ENCODE results near the genes IGSF3 and GDAP2.

- PRO-cap, 2 experiments = no peak in any of the 2 experiments
Measured at GRCh38 chr1:116167625-116168295, 56.6 kb downstream of the MAB21L3 start.

DNA sequence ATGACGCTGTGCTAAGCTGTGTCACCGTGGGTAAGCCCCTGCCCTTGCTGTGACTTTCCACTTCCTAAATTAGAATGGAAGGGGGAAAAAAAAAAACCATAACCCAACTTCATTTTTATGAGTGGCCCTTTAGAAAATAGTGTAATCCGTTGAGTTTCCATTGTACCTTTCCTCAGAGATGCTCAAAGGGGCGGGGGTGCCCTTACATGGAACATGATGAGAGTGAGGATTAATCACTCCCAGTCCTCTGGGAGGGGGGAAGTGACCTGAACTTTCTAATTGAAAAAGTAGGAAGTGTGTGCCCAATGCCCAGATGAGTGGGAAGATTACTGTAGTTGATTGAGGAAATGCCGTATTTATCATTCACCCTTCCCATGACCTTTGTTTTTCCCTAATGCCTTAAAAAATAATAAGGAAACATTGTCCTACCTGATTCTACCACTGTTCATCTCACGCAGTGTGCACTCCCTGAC, 7.8 kb downstream of the ATP1A1 start:
- PRO-cap, 2 experiments = no peak in any of the 2 experiments

DNA sequence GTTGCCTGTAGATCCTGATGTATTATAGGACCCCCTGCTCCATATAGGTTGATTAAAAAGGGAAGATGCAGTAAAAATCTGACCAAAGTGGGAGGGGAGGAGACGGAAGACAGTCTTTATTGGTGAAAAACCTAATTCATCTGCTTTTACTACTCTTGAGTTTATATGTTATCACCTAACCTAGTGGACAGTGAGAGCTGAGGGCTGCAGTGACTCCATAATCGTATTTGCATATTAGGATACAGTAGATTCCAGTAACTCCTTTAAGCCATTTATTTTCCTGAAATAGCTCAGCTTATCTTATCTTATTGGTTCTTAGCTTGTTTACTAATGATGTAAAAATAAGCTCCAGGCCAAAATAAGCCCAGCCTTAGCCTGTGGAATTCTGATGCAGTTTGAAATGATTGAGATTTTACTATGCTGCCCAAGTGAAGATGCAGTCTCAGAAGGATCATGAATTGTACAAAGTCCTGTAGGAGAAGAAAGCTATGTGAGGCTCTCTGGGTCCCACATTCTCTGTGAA, 18.1 kb downstream of the ATP1A1 start:
- PRO-cap, 2 experiments = no peak in any of the 2 experiments

- PRO-cap, 2 experiments = no peak in any of the 2 experiments
Measured at GRCh38 chr1:116393162-116393685, 20.2 kb downstream of the ATP1A1 start.

DNA sequence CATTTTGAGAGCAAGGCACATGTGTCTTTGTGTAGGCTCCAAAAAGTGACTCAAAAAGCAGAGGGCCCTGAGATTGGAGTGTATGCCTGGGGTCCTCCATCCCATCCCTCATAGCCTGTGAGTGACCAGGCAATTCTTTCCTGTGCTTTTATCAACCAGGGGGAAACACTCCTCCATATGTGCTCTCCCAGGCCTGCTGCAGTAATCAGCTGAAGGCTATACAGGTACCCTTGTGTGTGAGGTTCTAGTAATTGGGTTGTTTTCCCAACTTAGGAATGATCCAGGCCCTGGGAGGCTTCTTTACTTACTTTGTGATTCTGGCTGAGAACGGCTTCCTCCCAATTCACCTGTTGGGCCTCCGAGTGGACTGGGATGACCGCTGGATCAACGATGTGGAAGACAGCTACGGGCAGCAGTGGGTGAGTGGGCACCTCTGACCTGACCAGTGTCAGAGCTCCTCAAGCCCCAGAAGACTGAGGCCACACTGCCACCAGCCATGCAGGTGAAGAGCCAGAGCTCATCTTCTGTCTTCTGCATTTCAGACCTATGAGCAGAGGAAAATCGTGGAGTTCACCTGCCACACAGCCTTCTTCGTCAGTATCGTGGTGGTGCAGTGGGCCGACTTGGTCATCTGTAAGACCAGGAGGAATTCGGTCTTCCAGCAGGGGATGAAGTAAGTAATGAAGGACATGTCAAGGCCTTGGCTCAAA, 27.7 kb downstream of the ATP1A1 start:
- PRO-cap, 2 experiments = no peak in any of the 2 experiments

DNA sequence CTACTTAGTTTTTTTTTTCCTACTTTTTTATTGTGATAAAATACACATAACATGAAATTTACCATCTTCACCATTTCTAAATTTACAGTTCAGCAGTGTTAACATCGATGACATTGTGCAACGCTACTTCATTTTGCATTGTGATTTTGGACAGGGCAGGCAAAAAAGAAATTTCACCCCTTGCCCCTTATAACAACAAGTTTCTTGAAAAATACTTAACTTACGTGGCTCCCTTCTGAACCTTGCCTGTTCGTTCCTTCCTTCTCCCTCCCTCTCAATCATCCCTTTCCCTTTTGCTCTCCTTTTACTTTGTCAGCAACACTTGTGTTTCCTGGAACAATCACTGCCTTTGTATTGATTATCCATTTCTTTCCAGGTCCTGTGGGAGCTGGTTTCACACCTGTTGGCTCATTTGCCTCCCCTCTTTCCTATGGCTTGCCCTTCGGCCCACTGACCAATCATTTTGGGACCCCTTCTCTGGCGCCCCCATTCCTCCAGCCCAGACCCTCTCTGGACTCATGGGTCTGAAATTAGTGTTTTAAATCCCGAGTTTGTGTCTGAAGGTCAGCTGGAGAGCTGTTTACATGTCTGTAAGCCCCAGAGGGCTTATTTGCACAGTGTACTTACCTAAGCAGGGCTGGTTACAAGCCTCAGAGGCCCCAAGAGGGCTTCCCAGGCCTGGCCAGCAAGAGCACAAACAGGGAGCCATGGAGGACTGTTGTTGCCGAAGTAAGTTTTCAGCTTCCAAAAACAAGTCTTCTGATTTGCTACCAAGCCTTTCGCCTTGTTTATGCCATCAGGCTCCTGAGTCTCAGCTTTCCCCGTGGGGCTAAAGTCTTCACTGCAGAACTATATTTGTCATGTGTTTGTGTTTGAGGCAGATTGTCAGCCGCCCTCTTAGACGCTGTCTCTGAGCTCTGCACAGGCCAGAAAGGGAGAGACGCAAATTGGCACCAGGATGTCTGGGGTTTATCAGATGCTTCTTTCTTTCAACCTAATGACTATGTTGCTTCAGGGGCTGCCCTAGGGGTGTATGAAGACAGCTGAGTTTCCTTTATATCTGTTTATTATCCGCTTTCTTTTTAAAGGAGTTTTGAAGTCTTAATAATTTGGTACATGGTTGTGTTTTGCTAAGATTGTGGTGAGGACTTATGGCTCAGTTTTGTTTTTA, 92.9 kb downstream of the ATP1A1 start:
- PRO-cap, 2 experiments = no peak in any of the 2 experiments

GRCh38 chr1:116531759-116532529, 38.9 kb downstream of the CD58 start:
- PRO-cap, 2 experiments = no peak in any of the 2 experiments

GRCh38 chr1:116532846-116533846, 37.7 kb downstream of the CD58 start:
- PRO-cap, 2 experiments = no peak in any of the 2 experiments

DNA sequence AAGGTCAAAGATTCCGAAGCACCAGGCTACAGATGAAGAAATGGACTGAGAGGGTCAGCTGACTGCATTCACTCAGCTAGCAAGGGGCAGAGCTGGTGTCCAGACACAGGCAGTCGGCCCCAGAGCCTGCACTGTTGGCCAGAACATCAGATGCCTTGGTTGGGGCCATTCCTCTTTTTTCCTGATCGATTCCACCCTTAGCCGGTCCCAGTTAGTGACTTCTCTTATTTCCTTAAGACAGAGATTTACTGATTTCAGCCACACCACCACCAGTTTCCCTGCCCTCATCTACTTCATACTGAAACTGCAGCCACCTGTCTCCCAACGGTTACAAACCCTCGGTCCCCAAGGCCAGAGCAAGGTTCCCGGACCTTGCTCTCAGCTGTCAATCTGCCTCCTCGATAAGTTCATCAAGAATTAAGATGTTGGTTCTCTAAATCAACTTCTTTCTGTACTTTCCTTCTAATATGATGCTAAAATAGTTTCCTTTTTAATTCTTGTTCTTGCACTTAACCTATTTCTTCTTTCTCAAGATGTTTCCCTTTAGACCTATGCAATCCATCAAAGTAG, 11.4 kb downstream of the CD58 start:
- PRO-cap, 2 experiments = no peak in any of the 2 experiments

- PRO-cap, 2 experiments = no peak in any of the 2 experiments
Measured at GRCh38 chr1:116571780-116572065, 897 bp upstream of the CD58 start.

DNA sequence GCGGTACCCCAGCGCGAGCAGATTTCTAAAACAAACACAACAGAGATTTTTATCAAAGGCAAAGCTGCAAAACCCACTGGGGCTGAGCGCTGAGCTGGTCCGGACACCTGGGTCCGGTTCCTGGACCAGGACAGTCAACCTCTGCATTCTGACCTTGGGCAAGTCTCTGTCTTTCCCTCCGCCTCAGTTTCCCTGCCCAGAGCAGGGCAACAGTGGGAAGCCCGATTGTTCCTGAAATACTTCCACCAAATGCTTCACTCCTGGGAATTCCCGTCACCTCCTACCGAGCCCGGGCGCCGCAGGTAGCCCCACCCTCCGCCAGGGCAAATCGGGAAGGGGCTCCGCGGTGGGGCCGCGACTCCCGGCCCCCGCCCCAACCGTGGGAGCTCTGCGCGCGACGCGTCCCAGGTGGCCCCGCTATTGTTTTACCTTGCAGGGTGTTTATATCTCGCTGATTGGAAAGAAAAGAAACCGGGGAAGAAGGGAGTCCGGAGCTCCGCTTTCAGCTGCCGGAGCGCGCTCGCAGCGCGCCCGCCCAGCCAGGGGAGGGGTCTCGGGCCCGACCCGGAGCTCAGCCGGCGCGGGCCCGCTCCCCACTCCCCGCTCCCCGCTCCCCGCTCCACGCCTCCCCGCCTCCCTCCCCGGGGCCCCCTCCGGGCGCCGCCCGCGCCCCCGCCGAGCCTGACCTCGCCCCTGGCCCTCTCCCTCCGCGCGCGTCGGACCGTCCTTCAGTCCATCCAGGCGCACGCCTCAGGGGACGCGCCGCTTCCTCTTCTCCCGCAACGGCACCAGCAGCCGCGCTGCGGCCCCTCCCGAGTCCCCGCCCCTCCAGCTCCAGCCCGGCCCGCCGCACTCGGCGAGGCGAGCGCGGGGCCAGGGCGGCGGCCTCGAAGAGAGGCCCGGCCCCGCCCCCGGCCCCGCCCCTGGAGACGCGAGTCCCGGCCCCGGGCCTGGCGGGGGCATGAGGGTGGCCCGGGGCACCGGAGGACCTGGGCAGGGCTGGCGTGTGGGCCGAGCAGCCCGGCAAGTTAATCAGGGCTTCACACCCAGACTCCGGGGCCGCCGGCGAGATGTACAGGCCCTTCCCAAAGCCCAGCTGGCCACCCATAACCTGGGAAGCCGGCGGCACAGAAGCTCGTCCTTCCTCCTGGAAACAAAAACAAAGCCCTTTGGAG, at the start of gene IGSF3:
IGSF3 (minus strand) TSS at position 802 of the 1,175 bp plus-strand sequence.
- PRO-cap, 2 experiments = no peak in any of the 2 experiments

DNA sequence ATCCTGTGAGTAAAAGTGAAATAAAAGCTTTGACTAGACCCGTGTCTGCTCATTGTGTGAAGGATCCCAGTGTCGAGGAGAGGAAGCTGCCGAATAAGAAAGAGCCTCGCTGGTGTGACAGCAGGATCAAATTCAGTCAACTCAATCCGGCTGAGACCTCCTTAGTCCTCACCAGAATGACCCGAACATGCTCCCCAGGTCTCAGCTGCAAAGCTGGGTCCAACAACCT, 14.9 kb downstream of the CD2 start:
- PRO-cap, 2 experiments = no peak in any of the 2 experiments

DNA sequence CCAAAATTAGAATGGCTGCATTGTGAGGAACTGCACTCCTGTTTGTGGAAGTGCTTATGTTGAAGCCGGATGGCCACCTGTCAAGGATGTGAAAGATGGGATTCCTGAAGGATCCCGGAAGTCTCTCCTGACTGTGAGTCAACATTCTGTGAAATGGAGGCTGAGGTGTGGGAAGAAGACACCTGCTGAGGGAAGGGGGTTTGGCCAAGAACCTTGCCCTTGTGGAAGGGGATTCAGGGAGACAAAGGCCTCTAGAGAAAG, 70.4 kb downstream of the CD2 start:
- PRO-cap, 2 experiments = no peak in any of the 2 experiments

GRCh38 chr1:117114768-117115311, 6.7 kb downstream of the TRIM45 start:
- PRO-cap, 2 experiments = no peak in any of the 2 experiments

- PRO-cap, 2 experiments = no peak in any of the 2 experiments
Measured at GRCh38 chr1:117339850-117340375, 27.3 kb upstream of the MAN1A2 start.

DNA sequence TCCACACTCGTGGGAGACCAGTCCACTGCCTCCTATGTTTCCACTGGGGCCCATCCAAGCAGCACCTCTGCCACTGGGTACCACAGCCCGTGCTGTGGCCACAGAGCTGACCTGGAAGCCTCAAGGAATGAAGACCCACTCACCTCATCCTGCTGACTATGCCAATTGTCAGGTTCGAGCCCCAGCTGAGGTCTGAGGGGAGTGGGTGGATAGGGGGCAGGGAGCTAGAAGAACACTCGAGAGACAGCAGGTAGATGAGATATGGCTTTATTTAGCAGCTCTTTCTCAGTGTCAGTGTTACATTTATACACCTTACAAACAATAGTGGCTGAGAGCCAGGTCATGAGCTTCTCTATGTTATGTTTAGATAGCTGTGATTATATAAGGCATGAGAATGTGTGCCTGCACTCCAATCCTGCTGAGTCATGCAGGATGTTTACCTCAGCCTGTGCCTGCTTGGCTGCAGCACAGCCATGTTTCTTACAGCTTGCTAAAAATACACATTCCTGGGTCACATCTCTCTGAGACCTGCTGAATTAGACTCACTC, 107.8 kb downstream of the GDAP2 start:
- PRO-cap, 2 experiments = no peak in any of the 2 experiments

DNA sequence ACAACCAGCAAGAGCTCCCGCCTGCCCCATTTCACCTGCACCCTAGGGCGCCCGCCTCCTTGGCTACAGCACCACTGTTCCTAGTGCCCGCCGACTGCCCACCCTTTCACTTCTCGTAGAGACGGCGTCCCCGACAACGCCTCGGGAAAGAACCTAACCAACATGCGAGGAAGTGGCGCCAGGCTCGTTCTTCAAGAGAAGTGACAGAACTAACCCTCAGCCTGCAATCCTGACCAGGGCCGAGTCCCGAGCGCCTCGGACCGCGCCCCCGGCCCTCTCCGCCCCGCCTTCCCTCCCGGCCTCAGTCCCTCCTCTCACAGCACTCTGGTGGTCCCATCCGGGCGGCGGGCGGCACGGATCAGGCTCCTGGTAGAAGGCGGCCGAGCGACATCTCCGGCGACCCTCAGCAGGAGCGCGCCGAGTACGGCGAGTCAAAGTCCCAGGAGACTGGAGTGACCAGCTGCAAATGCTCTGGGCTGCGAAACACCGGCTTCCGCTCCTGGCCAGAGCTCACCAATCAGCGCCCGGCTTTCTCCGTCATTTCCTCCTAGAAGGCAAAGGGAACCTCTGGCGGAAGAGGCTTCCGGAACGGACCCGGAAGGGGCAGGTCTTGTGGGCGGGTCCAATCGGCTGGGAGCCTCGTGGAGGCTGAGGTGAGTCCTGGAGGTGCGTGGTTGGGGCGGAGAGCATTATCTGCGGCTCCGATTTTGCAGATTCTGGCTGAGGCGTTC, at the start of gene GDAP2:
GDAP2 (minus strand) TSS at position 492 of the 731 bp plus-strand sequence.
- PRO-cap, 2 experiments = peak in 2 of 2 experiments; most common plus-strand start position 625 of the sequence (in 2); most common minus-strand start position 433 of the sequence (in 2)

GRCh38 chr1:119149397-119150027, 9.1 kb upstream of the WARS2 start:
- PRO-cap, 2 experiments = no peak in any of the 2 experiments

- PRO-cap, 2 experiments = no peak in any of the 2 experiments
Measured at GRCh38 chr1:119177395-119177877, 37.0 kb upstream of the WARS2 start.

GRCh38 chr1:119742226-119743284, 26.1 kb downstream of the HMGCS2 start:
- PRO-cap, 2 experiments = no peak in any of the 2 experiments